ENCODE measurements around a stretch of chr6.

DNA sequence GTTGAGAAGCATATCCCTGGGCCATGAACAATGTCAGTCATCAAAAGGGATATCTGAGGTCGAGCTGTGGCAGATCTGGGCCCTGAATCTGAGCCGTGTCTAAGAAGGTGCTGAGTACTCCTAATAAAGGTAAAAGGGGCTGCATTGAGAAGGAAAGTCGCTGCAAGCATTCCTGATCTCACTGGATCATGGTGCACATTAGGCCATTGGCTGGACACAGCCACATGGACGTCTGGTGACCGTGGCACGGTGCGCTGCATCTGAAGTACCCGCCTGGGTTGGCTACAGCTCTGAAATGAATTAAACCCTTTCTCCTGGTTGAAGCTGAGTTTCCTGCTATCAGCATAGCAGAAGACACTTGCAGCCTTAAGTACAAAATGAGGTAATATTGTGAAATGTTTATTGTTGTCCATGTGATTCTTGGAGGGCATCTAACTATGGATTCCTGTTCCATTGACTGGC lies 89.7 kb upstream of the ADTRP start:
- PRO-cap: no peak

DNA sequence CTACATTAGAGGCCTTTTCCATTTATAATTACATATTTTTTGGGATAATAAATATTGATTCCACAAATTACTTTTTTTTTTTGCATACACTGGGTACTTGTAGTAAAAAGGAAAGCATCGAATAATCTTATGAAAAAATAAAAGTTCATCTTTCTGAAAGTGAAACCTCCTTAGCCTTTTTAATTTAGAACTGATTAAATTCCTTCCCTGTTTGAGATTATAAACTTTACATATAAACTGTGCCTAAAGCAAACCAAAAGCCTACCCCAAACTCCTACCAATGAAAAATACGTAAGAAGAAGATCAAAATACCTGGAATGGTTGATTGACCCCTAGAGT lies 75.0 kb upstream of the HIVEP1 start:
- PRO-cap: no peak

- PRO-cap: no peak
Observed at GRCh38 chr6:11943946-11944699, 68.0 kb upstream of the HIVEP1 start.

- PRO-cap: no peak
Observed at GRCh38 chr6:12065023-12066073, 53.2 kb downstream of the HIVEP1 start.

DNA sequence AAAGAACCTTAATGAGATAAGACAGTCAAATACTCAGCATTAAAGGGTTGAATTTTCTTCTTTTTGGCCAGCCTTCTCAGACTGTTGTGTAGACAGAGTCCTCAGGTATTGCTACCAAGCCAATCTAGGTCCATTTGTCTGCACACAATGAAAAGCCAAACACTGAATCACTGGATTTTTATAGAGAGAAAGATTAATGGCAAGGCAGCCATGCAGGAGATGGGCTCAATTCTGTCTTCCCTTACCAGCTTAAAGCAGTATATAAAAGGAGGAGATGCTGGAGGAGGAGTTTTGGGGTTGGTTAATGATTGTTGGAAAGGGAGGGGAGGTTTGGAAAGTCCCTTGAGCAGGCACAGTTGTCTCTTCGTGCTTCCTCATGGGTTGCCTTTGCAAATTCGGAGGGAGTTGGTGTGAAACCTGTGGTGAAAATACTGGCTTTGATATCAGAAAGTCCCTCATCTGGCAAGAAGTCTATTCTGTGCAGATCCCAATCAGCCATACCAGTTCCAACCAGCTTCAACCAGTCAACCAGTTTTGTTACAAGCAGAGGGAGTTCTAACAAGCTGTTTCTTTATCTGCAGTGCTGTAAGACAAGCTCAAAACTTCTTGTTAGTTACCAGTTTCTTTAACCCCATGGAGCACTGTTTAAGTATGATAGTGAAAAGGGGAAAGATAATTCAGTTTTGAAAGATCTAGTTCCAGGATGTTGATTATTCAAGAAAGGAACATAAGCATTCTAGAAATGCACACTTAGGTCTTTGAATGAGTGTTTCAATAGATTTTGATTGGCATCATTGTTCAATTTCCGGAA lies 107.0 kb downstream of the HIVEP1 start:
- PRO-cap: no peak

GRCh38 chr6:12291103-12291276 lies 829 bp downstream of the EDN1 start:
- PRO-cap: no peak

- PRO-cap: no peak
Observed at GRCh38 chr6:12291277-12291520, 1.0 kb downstream of the EDN1 start.

DNA sequence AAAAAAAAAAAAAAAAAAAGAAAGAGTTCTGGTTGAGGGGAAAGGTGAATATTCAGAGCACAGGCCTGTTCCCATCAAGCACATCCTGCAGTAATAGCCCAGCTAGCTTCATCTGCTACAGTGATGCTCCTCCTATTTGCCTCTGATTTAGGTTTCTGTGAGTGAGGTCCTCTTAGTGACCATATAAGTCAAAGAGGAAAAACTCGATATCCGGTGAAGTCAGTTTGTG lies 33.8 kb downstream of the EDN1 start:
- PRO-cap: bidirectional peak, plus-strand start outside the sequence, minus-strand start at position 110 of the sequence

- PRO-cap: no peak
Observed at GRCh38 chr6:12585472-12586175, 130.9 kb upstream of the PHACTR1 start.

- PRO-cap: no peak
Observed at GRCh38 chr6:12962901-12963465, 246.4 kb downstream of the PHACTR1 start.

- PRO-cap: no peak
Observed at GRCh38 chr6:13012220-13012622, 295.7 kb downstream of the PHACTR1 start.

GRCh38 chr6:13052961-13053819 lies 275.1 kb downstream of the TBC1D7 start:
- PRO-cap: no peak

DNA sequence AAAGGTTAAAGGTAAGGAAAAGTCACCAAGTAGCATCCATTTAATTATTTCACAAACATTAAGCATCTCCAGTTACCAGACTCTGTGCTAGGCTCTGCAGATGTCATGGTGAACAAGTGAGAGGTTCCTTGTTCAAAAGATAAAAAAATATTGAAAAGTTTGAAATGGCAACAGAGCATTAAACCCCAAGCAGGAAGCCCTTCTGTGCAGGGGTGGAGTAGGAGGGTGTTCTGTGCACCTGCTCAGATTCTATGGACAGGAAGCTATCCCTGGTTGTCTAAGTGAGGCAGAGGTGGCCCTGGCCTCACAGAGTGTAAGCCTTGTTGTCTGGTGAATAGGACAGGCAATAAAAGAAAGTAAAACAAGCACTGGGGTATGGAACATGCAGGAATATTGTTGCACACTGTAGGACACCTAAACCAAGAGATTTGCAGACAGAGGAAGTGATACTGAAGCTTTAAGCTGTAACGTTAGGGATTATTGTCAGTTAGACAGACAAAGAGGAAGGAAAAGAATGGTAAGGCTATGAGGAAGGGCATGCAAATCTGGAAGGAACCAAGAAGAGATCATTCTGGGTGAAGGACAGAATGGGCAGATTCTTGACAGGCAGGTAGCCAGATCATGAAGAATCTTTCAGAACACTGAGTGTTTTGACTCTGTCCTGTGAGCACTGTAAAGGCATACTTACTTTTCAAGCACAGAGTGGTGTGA lies 66.8 kb downstream of the TBC1D7 start:
- PRO-cap: no peak

GRCh38 chr6:13274939-13275453 lies 53.3 kb downstream of the TBC1D7 start:
- PRO-cap: no peak

DNA sequence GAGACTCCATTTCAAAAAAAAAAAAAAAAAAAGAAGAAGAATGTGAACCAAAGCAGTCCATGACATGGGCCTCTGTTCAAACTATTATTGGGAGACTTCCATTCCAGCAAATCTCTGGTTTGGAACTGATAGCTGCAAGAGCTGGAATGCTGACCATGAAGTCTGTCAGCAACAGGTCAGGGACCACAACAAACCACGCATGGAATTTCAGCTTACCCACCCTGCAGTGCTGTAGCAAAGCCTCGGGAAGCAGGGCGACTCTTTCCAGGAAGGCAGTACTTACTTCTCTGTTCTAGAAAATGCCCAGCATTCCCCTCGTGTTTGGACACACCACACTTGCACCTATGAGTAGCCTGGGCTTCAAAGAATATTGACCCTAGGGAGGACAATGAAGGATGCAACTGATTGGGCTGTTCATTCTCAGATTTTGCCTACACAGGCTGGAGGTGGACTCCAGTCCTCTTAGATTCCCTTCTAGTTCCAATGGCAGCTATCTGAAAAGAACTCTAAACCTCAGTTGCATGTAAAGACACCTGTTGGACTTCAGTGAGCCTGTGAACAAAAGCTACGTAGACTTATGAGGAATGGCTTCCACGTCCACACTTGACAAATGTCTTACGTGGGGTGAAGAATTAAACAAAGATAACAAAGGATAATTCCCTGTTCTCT lies 34.2 kb upstream of the TBC1D7 start:
- PRO-cap: no peak

GRCh38 chr6:13363233-13363895 lies 35.0 kb upstream of the TBC1D7 start:
- PRO-cap: no peak

DNA sequence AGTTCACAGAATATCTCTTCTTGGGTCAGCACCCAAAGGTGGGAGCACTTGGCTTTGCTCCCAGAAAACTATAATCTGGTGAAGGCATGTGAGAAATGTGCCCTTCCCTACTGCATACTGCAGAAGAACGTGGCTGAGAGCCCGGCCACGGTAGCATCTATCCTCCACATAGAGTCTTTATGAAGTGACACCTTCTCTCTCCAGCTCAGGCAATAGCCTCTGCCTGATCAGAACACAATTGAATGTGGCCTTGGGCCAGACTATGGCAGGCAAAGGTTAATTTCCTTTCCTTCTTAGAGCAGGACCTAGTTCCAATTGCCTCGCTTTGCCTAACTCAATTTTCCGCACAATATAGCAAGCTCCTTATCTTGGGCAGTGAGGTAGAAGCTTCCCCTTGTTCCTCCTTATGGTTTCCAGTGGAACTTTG lies 79.4 kb downstream of the GFOD1 start:
- PRO-cap: no peak

GRCh38 chr6:13470043-13470941 lies 17.1 kb downstream of the GFOD1 start:
- PRO-cap: no peak

DNA sequence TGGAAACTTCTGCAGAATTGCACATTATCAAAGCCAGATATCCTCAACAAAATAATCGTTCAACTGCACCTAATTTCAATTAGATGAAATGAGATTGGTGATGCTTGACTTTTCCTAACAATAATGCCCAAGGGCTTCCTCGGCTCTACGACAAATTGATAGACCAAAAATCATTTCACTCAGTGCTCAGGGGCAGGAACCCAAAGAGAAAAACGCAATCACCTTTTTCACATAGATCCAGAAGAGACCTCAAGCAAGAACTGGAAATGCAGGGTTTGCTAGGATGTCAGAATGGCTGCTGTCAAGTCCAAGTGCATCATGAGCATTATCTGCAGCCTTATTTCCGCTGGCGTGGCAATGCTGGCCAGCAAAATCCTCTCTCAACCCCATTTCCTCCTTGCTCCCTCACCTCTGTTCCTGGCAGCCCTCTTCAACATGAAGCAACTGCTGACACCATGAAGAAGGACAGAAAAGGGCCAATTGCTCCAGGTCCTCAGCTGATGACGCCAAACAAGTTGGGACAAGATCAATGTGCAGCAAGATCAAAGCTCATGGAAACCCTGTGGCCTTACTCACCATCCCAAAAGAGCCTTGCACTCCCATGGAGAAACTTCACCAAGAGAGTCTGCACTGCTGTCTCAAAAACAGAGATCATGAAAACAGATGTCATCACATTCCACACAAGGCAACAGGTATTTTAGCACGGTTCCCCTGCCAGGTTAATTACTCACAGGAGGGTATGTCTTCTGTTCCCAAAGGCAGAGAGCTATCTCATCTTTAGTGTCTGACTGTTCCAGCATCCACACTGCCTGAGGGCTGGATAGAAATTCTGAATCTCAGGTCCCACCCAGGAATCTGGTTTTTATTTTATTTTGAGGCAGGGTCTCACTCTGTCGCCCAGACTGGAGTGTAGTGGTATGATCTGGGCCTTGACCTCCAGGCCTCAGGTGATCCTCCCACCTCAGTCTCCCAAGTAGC lies 7.5 kb downstream of the GFOD1 start:
- PRO-cap: no peak

DNA sequence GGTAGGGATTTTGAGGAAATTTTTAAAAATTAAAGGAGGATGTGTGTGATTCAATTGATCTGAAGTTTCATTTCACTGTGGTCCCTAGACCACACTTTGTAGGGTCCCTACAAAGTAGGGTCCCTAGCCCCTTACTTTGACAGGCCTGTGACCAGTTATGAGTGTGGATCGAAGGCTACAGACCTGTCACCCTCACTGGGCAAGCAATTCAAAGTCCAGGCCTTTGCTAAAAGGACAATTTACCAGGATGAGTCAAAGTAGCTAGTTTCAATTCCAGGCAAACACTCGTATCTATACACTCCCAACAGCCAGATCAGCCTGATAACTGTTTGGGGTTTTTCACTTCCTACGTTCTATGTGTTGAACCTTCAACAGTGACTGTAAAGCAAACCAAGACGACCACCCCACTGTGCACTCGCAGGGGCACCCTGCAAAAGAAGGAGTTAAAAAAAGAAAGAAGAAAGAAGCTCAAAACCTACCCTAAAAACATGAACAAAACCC lies 3.3 kb downstream of the GFOD1 start:
- PRO-cap: no peak